HL-60 (cell line): ENCODE measurements around the genes PDE3A and IAPP.

GRCh38 chr12:16603153-16603550 is 2.8 kb downstream of the LMO3 start:
- RRBS = no CpG with 5 or more reads among the region's 2 CpGs

DNA sequence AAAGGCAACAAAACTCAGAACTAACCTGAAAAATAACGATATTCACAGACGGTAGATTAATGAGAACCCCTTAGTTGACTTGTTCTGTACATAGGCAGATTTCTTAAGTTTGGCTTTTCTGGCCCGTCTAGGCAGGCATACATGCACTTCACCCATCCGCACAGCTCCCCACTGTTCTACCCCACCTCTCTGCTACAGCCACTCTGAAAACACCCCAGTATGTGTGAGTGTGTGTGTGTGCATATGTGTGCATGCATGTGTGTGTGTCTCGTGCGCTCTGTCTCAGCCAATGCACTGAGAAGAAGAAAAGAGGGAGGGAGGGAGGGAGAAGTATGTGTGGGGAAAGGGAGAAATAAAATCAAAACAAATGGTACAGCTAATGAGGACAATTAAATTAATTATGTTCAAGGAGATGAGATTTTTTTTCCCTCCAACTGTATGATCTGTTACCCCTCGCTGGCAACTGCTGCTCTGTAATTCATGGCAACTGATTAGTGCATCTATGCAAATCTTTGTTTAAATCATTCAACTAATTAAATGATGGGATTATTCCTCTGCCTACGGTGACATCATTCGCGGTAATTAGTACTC is 2.0 kb upstream of the LMO3 start:
- RRBS = no CpG with 5 or more reads among the region's 10 CpGs

DNA sequence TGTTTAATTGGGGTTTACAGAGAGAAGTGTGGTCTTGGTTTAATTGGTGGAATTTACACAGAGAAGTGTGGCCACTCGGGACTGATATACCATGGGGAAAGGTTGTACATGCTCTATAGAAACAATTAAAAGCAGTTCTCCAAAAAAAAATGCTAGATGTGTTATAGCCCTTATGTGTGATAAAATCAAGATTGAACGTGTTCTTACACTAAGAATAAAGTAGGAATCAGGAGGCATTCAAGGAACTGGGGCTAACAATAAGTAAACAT is 680.3 kb downstream of the RERGL start:
- RRBS = no CpG with 5 or more reads among the region's 2 CpGs

DNA sequence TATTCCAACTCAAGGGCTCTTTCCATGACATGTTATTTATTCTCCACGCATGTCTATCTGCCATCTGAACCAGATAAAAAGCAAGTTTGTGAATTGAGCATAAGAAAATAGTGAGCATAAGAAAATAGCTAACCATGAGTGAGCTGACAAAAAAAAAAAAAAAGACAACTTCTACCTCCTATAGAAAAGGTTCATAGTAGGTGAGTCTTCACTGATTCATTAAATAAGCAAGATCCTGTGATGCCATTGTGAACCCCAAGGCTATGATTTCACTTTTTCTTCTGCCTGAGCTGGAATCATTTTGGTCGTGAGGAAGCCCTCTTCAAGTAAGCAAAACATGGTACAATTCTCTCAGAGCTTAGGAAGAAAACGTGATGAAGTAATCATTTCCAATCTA is 1.1 kb downstream of the PIK3C2G start:
- RRBS = no CpG with 5 or more reads among the region's 3 CpGs

- RRBS = no CpG with 5 or more reads among the region's 4 CpGs
Observed at GRCh38 chr12:18311681-18312091, 50.4 kb downstream of the PIK3C2G start.

- RRBS = no CpG with 5 or more reads among the region's 1 CpG
Observed at GRCh38 chr12:18753021-18753262, 15.0 kb downstream of the CAPZA3 start.

- RRBS = 100% methylated on average over 1 of the region's 17 CpGs
Observed at GRCh38 chr12:18753351-18754226, 15.7 kb downstream of the CAPZA3 start.

DNA sequence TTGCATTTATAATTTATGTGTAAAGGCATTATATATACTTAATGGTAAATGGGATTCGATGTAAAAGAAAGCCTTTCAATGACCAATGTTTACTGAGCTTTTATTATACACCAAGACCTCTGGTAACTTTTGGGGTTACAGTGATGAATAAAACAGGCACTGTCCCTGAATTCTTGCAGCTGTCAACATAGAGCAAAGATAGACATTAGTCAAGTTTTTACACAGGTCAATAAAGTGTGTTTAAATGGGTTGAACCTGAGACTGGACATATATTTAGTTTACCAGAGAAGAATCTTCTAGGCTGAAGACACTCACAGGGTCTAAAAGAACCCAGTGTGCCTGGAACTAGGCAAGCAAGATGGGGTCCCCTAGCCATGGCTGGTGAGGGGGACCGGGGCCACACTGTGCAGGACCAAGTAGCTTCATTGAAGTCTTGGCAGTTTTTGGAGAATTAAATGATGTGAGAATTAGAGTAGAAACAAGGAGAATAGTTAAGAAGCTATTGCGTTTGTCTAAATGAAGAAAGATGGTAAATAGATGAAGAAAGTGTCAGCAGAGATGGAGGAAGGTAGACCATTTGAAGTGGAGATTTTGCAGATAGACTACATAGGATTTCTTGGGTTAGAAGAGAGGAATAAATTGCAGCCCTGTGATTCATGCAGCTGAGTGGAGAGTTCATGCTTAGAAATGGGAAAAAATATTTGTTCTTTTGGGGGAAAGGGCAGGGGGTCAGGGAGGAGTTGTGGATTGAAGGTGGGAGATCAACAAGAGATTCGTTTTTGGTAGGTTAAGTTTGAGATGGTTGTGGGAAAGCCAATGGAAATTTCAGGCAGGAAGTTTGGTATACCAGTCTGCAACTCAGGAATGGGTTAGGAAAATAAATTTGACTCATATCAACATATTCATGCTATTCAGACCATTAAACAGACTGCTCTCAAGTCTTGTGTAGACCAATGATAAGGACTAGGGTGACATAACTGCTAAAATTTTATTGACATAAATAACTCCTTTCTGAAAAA is 59.6 kb downstream of the PLEKHA5 start:
- RRBS = no CpG with 5 or more reads among the region's 4 CpGs

- RRBS = no CpG with 5 or more reads among the region's 3 CpGs
Observed at GRCh38 chr12:19346844-19347486, 92.3 kb upstream of the AEBP2 start.

DNA sequence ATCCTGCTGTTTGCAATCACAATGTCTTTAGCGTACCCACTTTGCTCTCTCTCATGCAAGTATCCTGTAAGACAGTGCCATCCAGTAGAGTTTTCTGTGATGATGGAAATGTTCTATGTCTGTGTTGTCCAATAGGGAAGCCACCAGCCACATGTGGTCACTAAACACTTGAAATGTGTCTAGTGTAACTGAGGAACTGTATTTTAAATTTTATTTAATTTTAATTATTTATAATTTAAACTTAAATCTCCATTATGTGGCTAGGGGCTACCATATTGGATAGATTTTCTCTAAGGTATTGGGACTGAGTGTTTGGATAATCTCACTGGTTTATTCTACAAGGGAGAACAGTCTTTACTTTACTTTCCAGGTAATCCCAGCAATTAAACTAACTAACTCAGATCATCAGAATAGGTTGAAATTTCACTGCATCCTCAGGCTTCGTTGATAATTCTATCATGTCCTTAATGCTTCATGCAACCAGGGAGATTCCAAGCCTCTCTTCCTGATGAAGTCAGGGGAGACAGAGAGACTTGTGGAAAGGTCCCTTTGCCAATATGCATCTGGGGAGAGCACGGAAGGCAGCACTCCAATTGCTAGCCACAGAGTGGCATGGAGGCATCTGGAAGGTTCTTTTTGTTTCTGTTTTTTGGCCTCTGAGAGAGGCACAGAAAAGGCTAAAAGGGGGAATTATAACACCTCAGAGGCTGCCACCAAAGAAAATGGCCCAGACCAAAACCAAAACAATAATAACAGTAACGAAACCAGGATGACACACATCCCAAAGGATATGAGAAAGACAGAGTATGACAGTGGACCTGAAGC is 152.3 kb downstream of the AEBP2 start:
- RRBS = no CpG with 5 or more reads among the region's 4 CpGs

DNA sequence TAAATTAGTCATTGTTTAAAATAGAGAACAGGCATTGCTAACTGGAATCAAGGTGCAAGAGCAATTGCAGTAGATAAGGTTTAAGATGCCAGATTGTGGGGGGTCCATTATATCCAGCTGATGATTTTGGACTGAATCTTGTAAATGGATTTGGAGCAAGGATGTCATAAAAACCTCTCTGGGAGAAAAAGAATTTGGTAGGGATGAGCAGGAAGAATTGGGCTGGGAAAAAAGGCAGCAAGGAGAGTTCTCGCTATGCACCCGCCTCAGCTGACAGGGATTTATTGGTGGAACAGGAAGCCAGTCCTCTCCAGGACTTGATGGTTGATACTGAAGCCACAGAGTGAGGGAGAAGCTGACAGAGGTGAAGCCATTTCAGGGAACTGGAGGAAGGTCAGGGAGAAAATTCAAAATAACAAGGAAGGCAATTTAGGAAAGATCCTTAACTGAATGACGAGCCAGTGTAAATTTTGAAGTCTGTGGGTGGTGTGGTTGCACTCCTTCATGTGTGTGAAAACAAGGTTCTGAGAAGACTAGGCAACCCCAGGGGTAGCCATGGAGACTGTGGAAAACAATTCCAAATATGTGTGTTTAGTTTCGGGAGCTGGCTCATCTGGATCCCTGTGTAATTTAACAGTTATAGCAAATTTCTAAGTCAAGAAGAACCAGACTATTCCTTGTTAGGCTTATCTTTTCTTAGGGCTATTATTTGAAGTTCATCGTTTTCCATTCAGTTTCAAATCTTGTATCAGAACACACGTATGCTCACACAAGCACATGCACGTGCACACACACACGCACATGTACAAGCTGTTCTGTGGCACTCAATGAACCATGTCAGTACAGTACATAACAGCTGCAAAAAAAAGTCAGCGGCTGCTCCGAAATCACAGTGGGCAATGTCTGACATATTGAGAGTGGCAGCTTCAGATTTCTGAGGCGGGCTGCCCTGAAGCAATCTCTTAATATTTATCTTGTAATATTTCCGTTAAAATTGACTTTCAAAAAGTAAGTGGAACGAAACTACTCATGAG is 411.0 kb downstream of the AEBP2 start:
- RRBS = no CpG with 5 or more reads among the region's 13 CpGs

- RRBS = no CpG with 5 or more reads among the region's 7 CpGs
Observed at GRCh38 chr12:19945253-19945804, 423.0 kb upstream of the PDE3A start.

- RRBS = no CpG with 5 or more reads among the region's 4 CpGs
Observed at GRCh38 chr12:20319389-20319857, 48.9 kb upstream of the PDE3A start.

DNA sequence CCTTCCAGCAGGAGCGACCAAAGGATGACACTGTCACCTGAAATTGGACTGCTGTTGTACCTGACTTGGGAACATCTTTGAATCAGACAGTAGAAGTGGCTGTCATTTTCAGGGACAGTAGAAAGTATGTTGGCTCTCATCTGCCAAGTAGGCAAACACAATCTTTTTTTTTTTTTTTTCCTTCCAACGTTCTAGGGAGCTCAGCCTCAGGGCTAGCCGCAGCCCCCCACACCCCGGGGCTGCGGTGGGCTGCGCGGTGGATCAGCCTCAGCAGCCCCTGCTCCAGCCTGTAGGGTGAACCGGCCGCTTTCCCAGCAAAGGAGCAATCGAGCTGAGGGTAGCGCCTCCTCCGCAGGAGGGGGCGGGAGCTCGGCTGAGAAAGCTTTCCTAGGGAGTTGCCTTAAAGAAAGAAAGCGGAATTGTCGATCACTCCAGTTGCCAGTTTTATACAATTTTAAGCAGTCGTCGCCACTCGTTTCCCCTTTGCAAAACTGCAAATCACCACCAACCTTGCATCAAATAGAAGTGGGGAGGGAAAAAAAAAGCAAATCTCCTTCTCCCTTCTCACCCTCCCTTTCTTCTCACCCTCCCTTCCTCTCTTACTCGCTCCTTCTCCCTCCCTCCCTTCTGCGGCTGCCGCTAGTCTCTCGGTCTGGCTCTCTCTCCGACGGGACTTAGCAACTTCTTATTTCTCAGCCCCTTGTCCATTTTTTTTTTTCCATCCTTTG is at the start of gene PDE3A:
Gene PDE3A, plus strand, starts transcription at position 639 of the 728 bp plus-strand sequence.
- RRBS = 3% methylated on average over 5 of the region's 25 CpGs

DNA sequence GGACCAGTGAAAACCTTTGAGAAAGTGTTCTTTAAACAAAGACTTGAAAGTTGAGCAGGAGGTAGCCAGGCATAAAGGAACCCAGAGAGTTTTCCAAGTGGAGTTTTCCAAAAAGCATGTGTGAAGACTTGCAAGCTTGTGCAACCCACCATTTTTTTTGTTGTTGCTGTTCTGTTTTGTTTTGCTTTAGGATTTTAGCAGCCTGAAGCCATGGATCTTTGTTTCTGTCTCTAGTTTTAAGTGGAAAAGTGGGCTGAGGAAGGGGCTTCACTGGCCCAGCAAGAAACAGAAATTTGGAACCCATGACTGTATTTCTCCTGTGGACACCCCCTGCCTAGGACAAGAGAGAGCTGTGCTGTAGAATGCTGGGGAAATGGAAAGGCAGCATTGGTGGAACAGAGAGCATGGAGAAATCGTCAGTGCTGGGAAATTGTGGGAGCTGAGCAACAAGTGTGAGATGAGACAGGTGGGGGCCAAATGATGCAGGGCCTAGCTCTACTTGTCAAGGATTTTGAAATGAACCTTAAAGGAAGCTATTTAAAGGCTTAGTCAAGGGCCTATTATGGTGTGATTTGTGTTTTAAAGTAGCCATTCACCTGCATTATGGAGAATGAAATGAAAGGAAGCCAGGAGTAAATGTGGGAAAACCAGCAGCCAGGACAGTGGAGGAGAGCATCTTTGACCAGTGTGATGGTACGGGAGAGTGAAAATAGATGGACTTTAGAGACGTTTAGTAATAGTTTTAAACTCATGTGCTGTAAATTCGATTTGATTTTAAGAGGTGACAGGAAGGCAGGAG is 45.0 kb downstream of the PDE3A start:
- RRBS = no CpG with 5 or more reads among the region's 4 CpGs

DNA sequence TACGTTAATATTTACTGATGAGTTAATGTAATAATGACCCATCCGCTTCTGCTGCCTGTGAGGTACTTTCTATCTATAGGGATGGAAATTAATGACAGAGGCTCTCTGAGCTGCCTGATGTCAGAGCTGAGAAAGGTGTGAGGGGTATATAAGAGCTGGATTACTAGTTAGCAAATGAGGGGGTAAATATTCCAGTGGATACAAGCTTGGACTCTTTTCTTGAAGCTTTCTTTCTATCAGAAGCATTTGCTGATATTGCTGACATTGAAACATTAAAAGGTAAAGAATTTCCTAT is at the start of gene IAPP:
Gene IAPP, plus strand, starts transcription at position 177 of the 295 bp plus-strand sequence.
- RRBS = no CpG with 5 or more reads among the region's 2 CpGs

DNA sequence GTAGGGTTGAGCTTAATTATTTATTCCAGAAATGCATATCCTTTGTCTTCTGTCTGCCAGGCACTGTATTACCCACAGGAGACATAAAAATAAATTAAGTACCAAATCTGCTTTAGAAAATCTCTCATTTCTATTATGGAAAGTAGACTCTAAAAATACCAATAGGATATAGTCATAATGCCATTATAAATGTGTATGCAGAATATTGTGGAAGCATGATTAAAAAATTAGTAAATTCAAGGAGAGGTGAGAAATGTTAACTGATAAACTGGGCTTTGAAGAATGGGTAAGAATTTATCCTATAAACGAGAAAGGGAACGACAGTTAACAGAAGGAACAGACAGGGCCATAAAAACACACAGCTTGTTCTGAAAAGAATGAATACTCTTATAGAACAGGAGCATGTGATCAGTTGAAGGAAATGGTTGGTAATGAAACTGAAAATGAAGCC is 7.9 kb downstream of the GOLT1B start:
- RRBS = no CpG with 5 or more reads among the region's 2 CpGs

- RRBS = no CpG with 5 or more reads among the region's 2 CpGs
Observed at GRCh38 chr12:21509897-21510311, 8.3 kb downstream of the GOLT1B start.

GRCh38 chr12:21551843-21552290 is 25.8 kb downstream of the SPX start:
- RRBS = no CpG with 5 or more reads among the region's 3 CpGs

GRCh38 chr12:21643870-21644377 is 13.7 kb downstream of the LDHB start:
- RRBS = no CpG with 5 or more reads among the region's 4 CpGs